Metastatic Pancreatic Carcinoma in the Ovary (tissue), 1 donor: ENCODE measurements around a stretch of chr19.

- PRO-cap: no peak
Measured at GRCh38 chr19:35899989-35900290, 2.4 kb upstream of the HCST start.

GRCh38 chr19:35931135-35932283, 4.7 kb upstream of the LRFN3 start:
- PRO-cap: unidirectional peak, minus-strand start at chr19:35931453

DNA sequence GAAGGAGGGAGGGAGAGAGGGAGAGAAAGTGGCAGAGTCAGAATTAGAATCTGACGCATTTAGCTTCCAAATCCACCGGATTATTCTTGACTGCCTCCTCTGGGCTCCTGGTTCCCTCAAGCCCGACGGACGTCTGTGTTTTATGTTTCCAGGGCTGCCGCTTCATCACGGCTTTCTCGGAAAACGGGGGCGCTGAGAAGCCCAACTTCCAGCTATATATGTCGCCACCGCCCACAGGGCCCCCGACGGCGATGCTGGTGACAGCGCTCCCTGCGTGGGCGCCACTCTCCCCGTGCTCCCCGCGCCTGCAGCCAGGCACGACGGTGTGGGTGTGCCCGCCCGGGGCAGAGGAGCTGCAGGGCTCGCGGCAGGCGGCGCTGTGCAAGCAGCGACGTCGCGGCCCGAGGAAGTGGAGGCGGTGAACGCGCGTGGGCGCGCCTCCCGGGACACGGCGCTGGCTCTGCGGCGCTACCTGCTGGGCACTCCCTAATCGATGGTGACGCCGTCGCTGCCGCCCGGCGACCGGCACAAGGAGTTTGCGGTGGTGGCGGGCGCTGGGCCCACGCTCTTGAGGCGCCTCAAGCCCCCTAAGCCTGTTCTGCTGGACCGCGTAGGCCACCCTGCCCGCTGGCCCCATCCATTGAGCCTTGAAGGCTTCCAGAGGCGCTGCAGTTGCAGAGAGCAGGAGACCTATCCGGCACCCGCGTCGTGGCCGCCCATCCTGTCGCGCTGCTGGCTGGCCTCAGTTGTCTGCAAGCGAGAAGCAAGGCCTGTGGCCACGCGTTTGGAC, 22.9 kb downstream of the LRFN3 start:
- PRO-cap: no peak

GRCh38 chr19:36017649-36018007, 3.6 kb upstream of the ALKBH6 start:
- PRO-cap: no peak

DNA sequence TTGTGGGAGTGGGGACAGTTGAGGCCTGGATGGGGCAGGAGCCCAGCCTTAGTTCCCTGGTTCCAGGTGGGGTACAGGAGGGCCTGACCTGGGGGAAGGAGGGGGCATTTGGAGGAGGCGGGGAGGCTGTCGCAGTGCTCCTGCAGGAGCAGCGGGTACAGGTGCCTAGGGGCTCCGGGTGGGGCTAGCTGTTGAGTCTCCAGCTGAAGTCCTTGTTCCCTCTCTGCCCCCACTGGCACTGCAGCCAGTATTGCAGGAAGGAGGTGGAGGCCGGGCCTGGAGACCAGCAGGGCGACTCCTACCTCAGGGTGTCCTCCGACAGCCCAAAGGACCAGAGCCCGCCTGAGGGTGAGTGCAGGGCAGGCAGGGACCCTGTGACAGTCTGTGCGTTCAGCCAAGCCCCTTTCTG, 10.0 kb upstream of the OVOL3 start:
- PRO-cap: no peak

GRCh38 chr19:36115924-36116462, 725 bp downstream of the TBCB start:
- PRO-cap: no peak

- PRO-cap: no peak
Measured at GRCh38 chr19:36377904-36378353, 1.1 kb downstream of the ZFP14 start.

DNA sequence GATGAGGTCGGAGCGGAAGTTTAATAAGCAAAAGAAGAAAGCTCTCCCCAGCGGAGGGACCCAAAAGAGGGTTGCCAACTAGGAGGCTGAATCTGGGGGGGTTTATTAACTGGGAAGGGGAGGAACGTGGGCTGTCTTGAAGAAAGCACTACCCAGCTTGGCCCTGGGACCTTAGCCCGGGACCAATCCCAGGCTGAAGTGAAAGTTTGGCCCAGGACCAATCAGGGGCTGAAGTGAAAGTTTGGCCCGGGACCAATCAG, 1.5 kb downstream of the ZNF850 start:
- PRO-cap: no peak

- PRO-cap: unidirectional peak, minus-strand start at chr19:37251390; bidirectional peak, plus-strand start at chr19:37251885, minus-strand start at chr19:37251619
Measured at GRCh38 chr19:37251148-37252235, 33.5 kb downstream of the ZNF383 start.

GRCh38 chr19:37595944-37596199, 1.2 kb downstream of the ZNF540 start:
- PRO-cap: no peak

- PRO-cap: no peak
Measured at GRCh38 chr19:37635848-37636320, 19.4 kb downstream of the ZFP30 start.

- PRO-cap: no peak
Measured at GRCh38 chr19:37698973-37699662, 20.4 kb downstream of the ZNF607 start.

GRCh38 chr19:37771314-37771979, 7.9 kb downstream of the ZNF573 start:
- PRO-cap: no peak

GRCh38 chr19:37914812-37915420, 7.9 kb downstream of the SIPA1L3 start:
- PRO-cap: no peak

DNA sequence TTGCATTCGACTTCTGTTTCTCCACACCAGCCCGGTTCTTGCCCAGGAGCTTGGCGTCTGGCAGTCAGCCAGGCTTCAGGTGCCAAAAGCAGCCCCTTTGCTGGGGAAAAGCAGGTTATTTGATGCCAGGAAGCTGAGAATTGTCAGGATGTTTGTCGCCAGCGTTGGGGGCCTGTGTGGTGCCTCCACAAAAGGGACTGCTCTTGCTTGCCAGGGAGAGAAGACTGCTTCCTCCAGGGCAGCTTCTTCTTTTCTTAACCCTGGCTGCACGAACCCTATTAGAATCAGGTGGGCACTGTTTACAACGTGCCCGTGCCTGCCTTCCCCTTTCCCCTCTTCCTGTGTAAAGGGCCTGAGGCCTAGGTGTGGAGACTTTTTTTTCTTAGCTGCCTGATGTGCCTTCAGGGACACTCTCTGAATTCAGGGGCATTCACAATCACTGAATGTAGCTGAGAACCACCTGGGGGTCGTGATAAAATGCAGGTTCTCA, 79.4 kb downstream of the SIPA1L3 start:
- PRO-cap: no peak

GRCh38 chr19:37988751-37989331, 81.8 kb downstream of the SIPA1L3 start:
- PRO-cap: no peak

- PRO-cap: no peak
Measured at GRCh38 chr19:38059950-38060381, 153.0 kb downstream of the SIPA1L3 start.

GRCh38 chr19:38265421-38266042, 1.2 kb downstream of the SPINT2 start:
- PRO-cap: no peak

GRCh38 chr19:38307255-38307867, 3.3 kb downstream of the C19orf33 start:
- PRO-cap: no peak

- PRO-cap: no peak
Measured at GRCh38 chr19:38333622-38334111, 2.0 kb upstream of the CATSPERG start.